Fallopian tube (tissue), 1 donor: ENCODE measurements around the gene OR4D1.

DNA sequence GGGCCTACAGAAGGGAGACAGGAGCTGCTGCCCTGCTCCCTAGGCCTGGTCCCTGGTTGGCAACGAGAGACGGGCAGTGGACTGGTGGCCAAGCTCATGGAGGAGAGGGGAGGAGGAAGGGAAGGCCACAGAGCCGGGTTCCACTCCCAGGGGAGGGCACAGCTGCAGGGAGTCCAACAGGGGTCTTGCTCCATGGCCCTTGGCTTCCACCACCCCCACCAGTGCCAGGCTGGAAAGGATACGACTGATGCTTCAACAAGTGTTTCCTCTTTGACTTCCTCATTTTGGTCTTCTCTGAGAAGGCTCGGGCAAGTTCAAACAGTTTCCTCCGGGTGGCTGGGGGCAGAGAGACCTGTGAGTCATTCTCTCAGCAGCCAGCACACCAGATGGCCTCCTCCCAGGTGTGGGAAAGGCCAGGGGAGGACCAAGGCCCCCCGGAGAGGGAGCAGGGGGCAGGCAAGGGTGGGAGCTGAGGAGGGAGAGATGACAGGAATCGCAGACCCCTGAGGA, 18.1 kb upstream of the MRPS23 start:
- PRO-cap, result bidirectional peak, plus-strand start at position 321 of the sequence, minus-strand start at position 272 of the sequence

DNA sequence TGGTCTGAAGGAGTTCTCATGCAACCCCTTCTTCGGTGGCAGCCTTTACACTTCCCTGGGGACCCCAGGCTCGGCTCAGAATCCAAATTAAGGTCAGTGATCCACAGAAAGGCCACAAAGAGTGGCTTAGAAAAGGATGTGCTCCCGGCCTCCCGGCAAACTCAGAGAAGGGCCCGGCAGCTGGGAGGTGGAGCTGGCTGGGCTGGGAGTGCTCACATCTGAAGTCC, 13.3 kb downstream of the CUEDC1 start:
- PRO-cap, result no peak

DNA sequence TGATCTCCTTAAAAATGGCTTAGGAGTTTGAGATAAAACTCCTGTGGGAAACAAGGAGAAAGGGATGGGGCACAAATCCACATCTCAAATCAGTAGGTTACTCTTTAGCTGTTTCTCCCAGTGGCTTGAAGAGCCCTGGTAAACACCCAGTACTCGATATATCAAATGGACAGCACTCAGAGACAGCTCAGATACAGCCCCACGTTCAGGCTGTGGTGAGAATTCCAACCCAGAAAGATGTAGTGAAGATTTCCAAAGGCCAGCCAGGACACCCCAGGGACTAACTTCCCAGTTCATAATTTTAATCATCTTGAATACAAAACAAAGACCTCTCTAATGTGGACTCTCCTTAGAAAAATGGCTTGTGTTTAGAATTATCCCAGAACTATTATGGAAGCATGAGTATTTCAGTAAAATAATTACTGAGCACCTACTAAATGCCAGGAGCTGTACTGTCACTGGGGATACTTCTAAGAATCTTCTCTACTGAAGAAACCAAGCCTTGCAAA, 6.4 kb upstream of the VEZF1 start:
- PRO-cap, result no peak

- PRO-cap, result no peak
These were observed 8.6 kb downstream of the DYNLL2 start for GRCh38 chr17:58091610-58092401.

DNA sequence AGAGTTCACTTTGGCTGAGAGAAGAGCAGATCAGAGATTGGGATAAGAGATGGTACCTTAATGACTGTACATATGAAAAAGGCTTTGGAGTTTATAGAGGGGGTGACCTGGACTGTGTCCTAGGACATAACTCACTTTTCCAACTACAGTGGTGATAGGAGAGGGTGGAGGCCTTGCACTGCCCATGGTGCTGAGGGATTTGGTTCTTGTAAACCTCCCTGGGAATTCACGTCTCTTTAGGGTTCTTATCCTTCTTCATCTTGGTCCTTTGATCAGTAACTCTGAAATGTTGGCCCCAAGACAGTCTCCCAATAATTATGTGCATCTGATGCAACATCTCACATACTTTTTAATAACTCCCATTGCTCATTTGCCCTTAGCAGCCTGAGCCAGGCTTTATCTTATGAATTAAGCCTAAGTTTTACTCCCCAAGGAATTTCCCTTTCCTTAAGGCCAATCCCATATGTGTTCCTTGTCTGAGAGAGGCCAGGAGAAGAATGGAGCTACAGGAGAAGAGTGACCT, at the start of gene OR4D1:
OR4D1 (plus strand) TSS at position 424 of the 523 bp plus-strand sequence.
- PRO-cap, result no peak

DNA sequence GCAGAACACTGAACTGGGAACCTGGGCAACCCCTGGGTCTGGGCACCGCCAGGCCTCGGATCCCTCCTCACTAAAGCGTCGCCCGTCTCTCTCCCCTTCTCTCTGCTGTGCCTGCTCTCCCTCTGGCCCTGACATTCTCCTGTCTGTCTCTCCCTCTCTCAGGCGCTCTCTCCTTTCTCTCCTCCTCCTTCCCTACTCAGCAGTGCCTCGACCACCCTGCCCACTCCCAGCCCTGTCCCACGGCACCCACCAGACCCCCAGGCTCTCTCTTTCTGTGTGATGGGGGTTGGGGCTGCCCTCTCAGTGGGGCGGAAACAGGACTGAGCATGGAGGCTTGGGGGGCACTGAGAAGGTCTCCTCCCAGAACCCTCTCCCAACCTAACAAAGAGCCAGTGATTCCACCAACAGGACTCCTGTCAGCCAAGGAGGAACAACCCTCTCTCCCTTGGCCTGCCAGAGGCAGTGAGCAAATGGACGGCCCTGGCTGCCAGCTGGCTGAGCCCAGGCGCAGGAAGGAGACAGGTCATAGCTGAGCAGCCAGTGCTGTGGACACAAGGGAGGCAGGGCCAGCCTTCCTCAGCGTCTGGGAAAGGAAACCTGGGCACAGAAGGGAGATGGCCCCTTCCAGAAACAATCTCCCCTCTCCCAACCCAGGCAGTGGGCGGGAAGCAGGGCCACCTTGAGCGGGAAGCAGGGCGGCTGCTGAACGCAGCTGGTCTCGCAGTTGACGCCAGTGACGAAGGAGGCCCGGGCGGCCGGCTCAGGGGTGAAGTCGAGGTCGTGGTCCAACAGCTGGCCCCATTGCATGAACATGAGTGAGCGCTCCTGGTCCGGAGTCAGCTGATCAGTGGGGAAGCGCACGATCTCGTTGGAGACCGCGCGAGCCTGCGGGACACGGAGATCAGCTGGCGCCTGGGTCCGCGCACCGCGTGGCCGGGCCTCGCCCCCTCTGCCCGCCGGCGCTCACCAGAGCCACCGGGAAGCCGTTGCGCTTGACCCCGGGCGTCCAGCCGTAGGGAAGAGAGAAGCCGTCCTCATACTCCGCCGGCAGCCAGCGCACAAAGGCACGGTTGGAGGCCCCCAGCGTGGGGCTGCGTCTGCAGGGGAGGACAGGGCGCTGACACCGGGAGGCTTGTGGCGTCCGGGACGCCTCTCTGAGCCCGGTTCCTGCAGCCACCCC, 2.0 kb downstream of the MPO start:
- PRO-cap, result no peak

- PRO-cap, result no peak
These were observed 19.5 kb downstream of the TSPOAP1 start for GRCh38 chr17:58309066-58309584.

DNA sequence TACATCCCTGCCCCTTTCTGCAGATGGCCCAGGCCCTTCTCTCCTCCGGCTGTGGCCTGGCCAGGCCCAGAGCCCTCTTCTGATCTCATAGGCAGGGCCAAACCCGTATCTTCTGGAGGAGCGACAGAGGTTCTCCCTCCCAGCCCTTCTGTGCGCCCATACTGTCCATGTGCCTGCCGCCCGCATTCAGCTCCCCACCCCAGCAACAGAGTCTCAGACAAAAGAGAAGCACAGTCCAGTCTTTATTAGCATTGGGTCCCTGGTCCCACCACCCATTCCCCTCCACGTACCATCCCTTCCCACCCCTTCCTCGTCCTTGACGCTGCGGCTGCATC, 2.0 kb upstream of the TSPOAP1 start:
- PRO-cap, result no peak

- PRO-cap, result no peak
These were observed 4.6 kb upstream of the TSPOAP1 start for GRCh38 chr17:58333025-58333749.

- PRO-cap, result no peak
These were observed 5.9 kb upstream of the TSPOAP1 start for GRCh38 chr17:58334458-58334986.

DNA sequence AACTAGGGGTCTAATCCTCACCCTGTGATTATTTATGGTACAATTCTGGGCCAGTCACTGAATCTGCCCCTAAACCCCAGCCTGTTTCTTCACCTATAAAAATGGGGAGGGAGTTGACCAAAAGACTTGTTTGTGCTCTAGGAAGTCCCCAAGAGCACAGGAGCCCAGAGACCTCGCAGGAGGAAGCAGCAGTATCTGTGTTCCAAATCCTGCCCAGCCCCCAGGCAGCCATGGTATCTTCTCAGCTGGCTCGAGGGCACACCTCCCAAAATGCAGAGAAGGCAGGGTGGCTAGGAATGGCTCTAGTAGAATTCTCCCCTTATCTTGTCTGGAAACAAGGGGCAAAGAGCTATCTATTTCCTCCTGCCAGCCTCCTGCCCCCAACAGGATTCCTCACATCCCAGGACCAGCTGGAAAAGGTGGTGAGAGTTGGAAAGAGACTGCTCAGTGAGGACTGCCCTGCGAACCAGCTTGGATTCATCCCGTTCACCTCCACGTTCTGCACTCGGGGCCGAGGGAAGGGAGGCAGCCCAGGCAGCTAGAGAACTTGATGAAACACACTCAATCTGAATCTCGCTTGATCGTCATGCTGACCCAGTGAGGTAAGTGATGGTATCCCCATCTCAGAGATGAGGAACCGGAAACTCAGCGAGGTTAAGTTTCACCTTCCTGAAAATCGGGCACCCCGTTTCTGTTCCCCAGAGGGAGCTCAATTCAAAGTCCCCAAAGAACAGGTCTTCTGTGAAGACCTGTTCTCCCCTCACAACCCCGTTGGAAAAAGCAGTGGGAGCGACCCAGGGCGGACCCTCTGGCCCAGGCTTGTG, 8.7 kb upstream of the TSPOAP1 start:
- PRO-cap, result no peak

- PRO-cap, result no peak
These were observed 659 bp downstream of the SUPT4H1 start for GRCh38 chr17:58351032-58352051.

- PRO-cap, result no peak
These were observed 5.8 kb upstream of the MTMR4 start for GRCh38 chr17:58520131-58520824.

DNA sequence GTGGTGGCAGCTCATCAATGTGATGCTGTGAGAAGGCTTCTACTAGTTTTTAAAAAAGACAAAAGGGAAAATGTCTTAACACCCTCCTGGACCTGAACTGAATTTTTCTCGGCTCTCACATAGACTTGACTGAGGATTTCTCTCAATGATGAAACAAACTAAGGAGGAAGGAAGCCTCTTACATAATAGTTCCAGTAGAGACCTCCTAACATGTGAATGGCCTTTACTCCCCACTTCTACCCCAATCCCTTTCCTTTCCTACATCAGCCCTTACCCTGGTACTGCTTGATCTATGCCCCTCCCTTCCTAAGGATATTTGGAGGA, 25.1 kb upstream of the SEPTIN4 start:
- PRO-cap, result no peak

- PRO-cap, result no peak
These were observed 105.3 kb downstream of the TRIM37 start for GRCh38 chr17:59001325-59001794.

DNA sequence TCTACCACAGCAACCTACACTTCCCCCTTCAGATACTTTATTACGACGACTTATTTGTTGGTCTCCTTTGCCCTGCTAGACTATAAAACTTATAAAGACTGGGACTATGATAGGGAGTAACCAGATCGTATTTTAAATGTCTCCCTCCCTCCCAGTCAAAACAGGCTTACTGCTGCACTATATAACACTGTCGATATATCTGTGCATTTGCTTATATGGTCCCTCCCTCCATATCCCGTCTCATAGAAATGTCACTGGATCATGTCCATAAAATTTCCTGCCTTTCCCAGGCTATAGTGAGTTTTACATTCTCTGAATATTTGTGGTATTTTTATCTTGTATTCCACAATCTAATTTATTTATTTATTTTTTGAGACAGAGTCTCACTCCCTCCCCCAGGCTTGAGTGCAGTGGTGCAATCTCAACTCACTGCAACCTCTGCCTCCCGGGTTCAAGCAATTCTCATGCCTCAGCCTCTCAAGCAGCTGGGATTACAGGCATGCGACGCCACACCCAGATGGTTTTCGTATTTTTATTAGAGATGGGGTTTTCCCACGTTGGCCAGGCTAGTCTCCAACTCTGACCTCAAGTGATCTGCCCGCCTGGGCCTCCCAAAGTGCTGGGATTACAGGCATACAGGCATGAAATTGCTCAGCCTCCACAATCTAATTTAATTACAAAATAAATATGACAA, 13.0 kb downstream of the TRIM37 start:
- PRO-cap, result no peak

GRCh38 chr17:59165859-59166477, 10.4 kb downstream of the PRR11 start:
- PRO-cap, result unidirectional peak, plus-strand start at chr17:59166154

GRCh38 chr17:59399155-59399638, 67.7 kb downstream of the YPEL2 start:
- PRO-cap, result no peak

GRCh38 chr17:59437893-59438613, 106.6 kb downstream of the YPEL2 start:
- PRO-cap, result no peak

GRCh38 chr17:59469682-59470436, 95.6 kb upstream of the DHX40 start:
- PRO-cap, result no peak